ENCODE measurements around a stretch of chr7.

DNA sequence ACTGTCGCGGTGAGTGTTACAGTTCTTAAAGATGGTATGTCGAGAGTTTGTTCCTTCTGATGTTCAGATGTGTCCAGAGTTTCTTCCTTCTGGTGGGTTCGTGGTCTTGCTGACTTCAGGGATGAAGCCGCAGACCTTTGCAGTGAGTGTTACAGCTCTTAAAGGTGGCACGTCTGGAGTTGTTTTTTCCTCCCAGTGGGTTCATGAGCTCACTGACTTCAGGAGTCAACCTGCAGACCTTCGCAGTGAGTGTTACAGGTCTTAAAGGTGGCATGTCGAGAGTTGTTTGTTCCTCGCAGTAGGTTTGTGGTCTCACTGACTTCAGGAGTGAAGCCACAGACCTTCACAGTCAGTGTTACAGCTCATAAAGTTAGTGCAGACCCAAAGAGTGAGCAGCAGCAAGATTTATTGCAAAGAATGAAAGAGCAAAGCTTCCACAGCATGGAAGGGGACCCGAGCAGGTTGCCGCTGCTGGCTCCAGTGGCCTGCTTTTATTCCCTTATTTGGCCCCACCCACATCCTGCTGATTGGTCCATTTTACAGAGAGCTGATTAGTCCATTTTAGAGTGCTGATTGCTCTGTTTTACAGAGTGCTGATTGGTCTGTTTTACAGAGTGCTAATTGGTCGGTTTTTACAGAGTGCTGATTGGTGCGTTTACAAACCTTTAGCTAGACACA lies 2.4 kb downstream of the GALNT11 start:
- PRO-cap = no peak

DNA sequence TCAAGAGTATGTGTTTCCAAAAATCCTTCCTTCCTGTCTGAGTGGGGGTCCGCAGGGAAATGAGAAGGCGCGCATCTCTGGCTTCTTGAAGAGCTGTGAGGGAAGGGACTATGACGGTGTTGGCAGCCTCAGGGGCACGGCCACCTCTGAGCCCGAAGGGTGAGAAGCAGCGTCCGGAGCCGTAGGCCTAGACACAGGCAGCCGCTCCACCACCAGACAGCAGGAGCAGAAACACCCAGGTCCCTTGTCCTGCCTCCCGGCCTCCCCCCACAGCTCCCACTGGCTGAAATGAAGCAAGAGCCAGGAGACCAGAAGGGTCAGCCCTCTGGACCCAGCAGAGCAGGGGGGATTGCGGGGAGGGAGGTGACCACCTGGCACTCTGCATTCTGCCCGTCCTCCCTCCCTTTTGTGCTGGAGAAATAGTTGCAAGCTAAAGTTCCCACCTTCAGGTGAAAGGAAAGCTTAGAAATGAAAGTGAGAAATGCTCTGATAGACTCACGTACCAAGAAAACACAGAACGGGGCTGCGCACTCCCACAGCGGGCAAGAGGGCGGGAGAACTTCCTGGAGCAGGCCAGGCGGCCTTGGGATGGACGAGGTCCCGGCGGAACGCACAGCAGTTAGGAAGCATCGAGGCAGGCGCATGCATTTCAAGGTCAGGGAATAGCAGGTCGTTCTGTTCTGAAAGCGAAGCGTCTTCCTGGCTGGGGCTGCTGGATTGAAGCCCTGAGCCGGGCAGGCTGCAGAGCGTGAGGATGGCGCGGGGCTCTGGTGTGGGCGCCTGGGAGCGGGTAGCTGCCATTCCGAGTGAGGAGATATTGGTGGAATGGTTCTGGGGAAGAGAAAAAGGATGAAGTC lies 105.5 kb downstream of the GALNT11 start:
- PRO-cap = no peak

GRCh38 chr7:152176897-152178077 lies 151.8 kb downstream of the GALNT11 start:
- PRO-cap = no peak

GRCh38 chr7:152223945-152224751 lies 198.7 kb downstream of the GALNT11 start:
- PRO-cap = no peak

DNA sequence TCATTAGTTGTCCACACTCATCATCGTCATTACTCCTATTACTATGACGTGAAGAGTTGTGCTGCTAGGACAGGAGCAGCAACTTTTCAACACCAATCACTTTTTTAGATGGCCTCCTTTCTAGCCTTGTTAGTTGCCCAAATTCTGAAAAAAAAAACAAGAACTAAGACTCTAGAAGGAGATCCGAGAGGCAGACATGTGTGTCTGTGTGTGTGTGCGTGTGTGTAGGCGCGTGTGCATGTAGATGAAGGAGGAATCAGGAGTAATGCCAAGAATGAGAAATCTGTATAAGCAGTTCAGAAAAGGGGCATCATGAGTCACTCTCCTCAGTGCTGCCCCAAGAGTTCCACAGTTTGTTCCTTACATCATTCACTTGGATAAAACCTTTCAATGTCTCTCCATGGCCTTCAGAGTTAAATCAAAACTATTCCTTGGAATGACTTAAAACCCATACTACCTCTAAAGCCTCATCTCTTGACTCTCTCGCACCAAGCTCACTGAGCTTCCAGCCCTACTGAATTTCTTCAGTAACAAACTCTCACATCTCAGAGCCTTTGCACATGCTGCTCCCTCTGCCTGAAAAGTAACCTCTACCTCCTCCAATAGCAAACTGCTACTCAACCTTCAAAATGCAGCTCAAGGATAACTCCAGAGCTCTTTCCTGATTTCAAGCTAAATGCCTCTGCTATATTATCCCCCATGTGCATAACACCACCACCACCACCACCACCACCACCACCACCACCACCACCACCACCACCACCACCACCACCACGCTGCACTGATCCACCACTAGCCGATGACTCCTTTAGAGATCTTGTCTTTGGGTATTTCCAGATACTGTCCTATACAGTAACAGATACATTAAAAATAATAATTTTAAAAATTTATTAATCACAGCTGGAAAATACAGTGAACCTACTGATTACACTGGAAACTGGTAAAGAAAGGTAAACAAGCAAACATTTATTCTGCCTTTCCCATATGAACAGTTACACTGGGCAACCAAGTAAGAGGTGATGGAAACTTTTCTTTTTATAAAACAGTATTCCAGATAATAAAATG lies 51.6 kb downstream of the KMT2C start:
- PRO-cap = no peak

- PRO-cap = unidirectional peak, plus-strand start at chr7:152460059
Observed at GRCh38 chr7:152459753-152460304, 24.0 kb upstream of the KMT2C start.

GRCh38 chr7:152463520-152463892 lies 27.7 kb upstream of the KMT2C start:
- PRO-cap = unidirectional peak, minus-strand start at chr7:152463659

DNA sequence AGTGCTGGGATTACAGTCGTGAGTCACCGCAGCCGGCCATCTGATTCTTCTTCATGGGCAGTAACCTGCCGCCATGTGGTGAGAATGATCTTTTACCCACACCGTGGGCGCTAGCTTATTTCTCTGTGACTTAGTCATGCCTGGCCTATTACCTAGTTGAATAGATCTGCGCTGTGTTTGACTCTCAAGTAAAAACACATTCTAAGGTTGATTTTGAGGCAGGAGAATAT lies 35.3 kb upstream of the XRCC2 start:
- PRO-cap = no peak

- PRO-cap = no peak
Observed at GRCh38 chr7:152761918-152762348, 2.4 kb downstream of the ACTR3B start.

- PRO-cap = no peak
Observed at GRCh38 chr7:152924998-152925894, 165.7 kb downstream of the ACTR3B start.

- PRO-cap = no peak
Observed at GRCh38 chr7:152933061-152933473, 173.5 kb downstream of the ACTR3B start.

- PRO-cap = no peak
Observed at GRCh38 chr7:152990147-152990349, 230.5 kb downstream of the ACTR3B start.

GRCh38 chr7:153038613-153038943 lies 279.0 kb downstream of the ACTR3B start:
- PRO-cap = no peak

GRCh38 chr7:153433262-153433639 lies 618.9 kb upstream of the DPP6 start:
- PRO-cap = no peak

GRCh38 chr7:153748017-153749015 lies 303.9 kb upstream of the DPP6 start:
- PRO-cap = no peak

DNA sequence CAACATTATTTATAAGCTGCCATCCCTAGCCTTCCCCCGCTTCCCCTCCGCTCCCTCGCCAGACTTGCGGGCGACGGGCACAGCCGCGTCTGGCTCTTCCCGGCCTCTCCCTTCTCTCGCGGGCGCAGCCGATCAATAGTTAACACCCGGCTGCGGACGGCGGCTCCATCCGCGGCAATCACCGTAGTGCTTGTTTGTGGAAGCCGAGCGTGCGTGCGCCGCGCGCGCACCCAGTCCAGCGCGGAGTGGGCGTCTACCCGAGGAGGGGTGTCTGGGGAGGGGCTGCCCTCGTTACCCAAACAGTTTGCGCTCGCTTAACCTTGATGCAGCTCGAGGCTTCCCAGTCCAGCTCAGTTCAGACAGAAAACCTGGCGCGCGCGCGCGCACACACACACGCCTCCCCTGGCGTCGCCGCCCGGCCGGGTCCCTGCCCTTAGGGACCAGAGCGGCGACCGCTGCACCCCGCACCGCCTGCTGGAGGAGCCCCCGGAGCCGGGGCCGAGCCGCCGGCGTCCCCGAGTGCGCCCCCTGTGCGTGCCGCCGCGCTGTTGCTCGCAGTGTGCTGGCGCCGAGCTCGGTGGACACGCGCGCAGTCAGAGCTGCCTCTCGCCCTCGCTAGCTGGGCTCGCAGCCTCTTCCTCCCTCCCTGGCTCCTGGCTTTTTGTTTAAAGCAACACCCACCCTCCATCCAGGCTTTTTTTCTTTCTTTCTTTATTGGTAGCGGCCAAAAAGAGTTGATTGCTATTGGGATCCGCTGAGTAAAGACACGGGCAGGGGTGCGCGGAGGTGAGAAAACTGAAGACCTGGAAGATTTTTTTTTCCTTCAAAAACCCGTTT lies 165.2 kb upstream of the DPP6 start:
- PRO-cap = no peak

- PRO-cap = no peak
Observed at GRCh38 chr7:154892662-154893296, 110.1 kb downstream of the PAXIP1 start.

DNA sequence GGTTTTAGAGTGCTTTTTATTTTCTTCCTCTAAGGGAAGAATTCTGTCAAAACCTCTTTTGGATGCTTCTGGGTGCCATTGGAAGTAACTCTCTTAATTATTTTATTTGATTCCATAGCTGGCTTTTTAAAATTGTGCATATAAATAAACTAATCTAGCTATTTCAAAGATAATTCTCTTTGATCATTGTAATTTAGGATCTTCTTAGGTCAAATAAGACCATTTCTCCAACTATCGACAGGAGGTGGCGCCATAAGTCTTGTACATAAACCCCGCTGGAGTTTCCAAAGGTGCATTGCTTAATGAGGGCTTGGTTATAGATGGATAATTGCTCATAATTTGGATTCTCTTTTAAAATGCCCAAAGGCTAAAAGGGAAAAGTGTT lies 75.5 kb downstream of the PAXIP1 start:
- PRO-cap = no peak

GRCh38 chr7:154960055-154960261 lies 43.0 kb downstream of the PAXIP1 start:
- PRO-cap = no peak

GRCh38 chr7:155224197-155224848 lies 73.4 kb upstream of the INSIG1 start:
- PRO-cap = no peak

Data from left common carotid artery plus branches (tissue), 1 donor.